Vein endothelial cell (primary cell): ENCODE data around the genes CBLB, TRAT1, GUCA1C and NECTIN3.

- CAGE, long polyA plus RNA = no peak
These were observed 77.7 kb downstream of the CBLB start for GRCh38 chr3:105790891-105791663.

DNA sequence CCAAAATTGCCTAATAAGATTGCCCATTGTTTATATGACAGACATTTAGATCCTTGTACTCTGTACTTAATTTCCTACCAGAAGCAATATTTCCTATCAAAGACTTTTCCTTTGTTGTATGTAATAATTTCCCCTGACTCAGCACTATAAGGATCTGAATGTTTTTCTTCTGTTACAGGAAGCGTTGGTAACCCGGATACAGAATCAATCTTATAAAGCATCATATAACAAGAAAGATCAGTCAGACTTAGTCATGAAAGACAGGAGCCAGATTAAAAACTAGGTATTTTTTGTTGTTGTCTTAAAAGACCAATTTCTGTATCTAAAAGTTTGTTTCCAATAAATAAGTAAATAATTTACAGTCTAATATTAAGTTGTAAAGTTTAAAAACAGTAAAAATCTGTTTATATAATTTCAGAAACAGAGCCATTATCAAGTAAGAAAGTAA, 38.5 kb downstream of the CBLB start:
- CAGE, long polyA plus RNA = no peak

GRCh38 chr3:105868673-105869337, at the start of gene CBLB:
CBLB (minus strand) TSS chr3:105869012.
- CAGE, long polyA plus RNA = no peak

GRCh38 chr3:105907055-105907414, 38.2 kb upstream of the CBLB start:
- CAGE, long polyA plus RNA = no peak

DNA sequence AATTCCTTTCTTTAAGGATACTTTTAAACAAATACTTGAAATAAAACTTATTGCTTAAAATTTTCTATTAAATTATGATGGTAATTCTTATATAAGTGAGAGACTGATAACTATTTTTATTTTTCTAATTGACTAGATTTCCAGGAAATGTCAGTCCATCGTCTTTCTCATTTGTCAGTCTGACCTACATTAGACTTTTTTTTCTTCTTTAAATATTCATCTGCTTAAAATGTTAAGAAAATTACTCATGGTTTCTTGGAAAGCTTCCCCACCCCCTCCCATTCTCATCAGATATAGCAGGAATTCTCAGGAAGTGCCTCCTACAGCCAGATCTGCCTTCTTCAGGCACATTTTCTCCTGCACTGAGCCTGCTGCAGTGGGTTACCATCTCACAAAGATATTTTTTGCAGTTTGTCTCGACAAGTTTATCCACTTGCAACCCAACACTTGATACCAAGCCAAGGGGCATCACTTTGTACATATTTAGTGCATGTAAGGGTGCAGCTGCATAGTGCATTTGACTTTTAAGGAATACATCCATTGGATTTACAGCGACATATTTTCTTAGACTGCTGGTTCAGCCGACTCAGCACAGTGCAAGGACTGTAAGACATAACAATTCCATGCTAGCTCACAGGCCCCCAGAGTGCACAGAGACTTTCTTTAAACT, 262.0 kb upstream of the CBLB start:
- CAGE, long polyA plus RNA = no peak

DNA sequence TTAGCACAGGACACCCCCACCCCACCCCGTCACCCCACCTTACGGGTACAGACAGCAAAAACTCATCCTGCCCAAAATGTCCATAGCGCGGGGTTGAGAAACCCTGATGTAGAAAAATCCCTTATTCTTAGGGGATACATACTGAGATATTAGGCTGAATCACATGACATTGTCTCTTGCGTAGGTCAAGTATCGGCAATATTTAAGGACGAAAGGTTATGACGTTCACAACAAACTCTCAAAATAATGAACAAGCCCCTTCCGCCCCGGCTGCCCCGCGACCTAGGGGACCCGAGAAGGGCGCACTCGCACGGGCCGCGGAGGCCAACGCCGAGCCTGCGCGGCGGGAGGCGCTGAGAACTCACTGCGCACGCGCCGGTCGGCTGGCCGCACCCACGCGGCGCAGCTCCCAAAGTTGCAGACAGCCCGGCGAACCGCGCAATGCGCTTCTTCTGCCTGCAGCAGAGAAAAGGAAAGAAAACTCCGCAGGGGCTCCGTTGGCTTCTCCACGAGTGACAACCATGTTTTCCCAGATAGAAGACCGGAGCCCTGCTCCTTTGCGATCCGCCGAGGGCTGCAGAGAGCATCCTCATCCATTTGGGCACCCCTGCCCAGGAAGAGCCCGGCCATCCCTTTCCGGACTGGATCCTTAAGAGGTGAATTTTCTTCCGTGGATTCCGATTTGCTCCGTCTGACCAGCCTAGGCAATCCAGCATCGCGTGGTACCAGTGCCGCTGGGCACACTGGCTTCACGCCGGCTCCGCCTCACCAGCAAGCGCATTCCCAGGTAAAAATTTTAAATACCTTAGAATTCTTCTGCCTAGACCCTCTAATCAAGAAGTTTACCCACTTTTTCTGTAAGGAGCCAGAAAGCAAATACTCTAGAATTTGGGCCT, 136.7 kb upstream of the CCDC54 start:
- CAGE, long polyA plus RNA = start-site peak on the plus strand centred at position 407 of the sequence, 36 bp wide, 46 and 54 reads in 2 replicates

GRCh38 chr3:107421067-107421499, 43.8 kb downstream of the CCDC54 start:
- CAGE, long polyA plus RNA = no peak

- CAGE, long polyA plus RNA = no peak
These were observed 52.1 kb downstream of the CCDC54 start for GRCh38 chr3:107429328-107429659.

GRCh38 chr3:107970032-107970824, 120.6 kb downstream of the CD47 start:
- CAGE, long polyA plus RNA = no peak

DNA sequence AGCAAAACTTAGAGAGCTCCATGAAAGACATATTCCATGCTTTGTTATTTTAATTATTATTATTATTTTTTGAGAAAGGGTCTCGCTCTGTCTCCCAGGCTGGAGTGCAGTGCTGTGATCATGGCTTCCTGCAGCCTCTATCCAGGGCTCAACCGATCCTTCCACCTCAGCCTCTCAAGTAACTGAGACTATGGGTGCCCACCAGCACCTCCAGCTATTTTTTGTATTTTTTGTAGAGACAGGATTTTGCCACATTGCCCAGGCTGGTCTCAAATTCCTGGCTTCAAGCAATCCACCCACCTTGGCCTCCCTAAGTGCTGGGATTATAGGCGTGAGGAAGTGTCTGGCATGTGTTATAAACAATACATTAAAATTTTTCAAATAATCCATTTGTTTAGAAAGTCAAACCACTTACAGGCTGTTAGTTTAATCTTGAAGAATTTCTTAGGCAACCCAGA, 49.8 kb downstream of the CD47 start:
- CAGE, long polyA plus RNA = no peak

DNA sequence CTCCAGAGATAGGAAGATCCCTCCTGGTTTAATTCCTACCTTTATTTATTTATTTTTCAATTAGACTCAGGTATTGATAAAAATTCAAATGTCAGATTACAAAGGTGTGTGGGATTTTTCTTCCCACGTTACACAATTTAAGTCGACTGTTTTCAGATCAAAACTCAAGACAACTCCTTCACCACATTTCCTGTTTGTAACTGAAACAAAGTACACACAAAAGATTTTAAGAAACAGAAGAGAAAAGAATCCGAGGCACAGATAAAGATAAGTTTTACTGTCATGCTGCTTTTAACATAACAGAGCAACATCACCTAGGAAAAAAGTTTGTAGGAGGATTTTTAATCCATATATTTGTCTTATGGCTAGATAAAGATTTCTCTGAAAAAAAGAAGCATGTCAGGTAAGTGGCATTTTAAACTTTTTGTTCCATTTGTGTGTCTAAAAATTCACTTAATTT, at the start of gene TRAT1:
TRAT1 (plus strand) TSS at position 255 of the 460 bp plus-strand sequence.
- CAGE, long polyA plus RNA = no peak

DNA sequence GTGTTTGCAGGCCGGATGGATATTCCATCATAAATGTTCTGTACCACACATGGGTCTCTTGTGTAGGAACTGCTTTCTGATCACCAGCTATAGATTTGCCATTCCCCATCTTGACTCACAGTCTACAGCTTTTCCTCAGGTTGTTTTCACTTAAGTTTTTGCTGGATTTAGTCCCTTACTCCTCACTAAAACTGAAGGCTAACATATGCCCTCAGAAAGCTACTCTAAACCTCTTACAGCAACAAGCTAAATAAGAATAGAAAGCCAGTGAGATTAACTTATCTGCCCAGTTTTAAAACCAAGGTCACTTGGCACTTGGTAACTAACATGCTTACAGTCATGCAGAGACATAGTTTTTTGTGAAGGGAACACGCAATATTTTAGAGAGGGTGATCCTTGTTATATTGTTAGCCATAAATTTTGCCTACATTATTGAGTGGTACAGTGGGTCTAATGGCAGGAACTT, at the start of gene GUCA1C:
GUCA1C (minus strand) TSS at position 226 of the 466 bp plus-strand sequence.
- CAGE, long polyA plus RNA = no peak

- CAGE, long polyA plus RNA = no peak
These were observed 52.6 kb upstream of the NECTIN3 start for GRCh38 chr3:111019061-111019424.

GRCh38 chr3:111071466-111072221, at the start of gene NECTIN3:
NECTIN3 (plus strand) TSS chr3:111071816.
- CAGE, long polyA plus RNA = no peak

DNA sequence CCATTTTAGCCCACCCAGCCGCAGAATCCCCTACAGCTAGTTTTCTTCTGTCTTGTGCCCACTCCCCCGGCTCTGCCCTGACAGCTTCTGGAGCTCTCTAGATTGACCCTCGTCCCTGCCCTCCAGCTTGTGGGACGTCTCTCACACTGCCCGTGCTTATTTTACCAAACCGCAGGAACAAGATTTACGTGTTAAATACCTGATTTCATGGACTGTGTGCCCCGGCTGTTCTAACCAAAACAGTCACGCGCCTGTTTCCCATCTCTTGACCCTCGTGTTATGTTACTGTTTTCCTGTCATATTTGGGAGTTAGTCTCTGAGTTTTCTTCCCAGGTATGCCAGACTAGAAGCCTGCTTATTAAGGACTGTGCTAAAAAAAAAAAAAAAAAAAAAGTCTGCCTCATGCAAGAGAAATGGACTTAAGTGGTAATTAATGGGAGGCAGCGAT, 1.1 kb downstream of the NECTIN3 start:
- CAGE, long polyA plus RNA = no peak

- CAGE, long polyA plus RNA = no peak
These were observed 1.6 kb downstream of the NECTIN3 start for GRCh38 chr3:111073103-111073638.

GRCh38 chr3:111321894-111322253, 220.1 kb upstream of the CD96 start:
- CAGE, long polyA plus RNA = no peak

DNA sequence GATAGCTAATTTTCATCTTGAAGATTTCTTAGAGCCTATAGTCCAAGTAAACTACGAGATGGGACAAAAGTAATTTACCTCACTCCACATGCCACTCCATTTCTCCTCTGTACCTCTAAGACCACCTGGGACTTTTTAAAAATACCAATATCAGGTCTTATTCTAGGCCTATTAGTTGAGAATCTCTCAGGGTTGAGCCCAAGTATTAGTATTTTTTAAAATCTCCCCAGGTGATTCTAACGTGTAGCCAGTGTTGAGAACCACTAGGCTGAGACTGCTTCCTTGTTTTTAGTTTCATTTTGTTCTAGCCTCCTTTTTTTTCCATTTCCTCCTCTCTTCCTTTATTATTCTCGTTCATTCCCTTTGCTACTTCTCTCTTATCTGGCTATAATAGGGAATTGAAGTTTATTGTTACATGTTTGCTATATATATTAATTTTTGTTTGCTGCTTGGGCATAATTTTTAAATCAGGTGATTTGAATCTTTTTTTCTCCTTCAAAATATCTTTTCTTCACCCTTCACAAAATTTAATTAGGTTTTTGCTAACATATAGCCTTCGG, 217.8 kb upstream of the CD96 start:
- CAGE, long polyA plus RNA = no peak

GRCh38 chr3:111561795-111562310, 19.9 kb downstream of the CD96 start:
- CAGE, long polyA plus RNA = no peak

DNA sequence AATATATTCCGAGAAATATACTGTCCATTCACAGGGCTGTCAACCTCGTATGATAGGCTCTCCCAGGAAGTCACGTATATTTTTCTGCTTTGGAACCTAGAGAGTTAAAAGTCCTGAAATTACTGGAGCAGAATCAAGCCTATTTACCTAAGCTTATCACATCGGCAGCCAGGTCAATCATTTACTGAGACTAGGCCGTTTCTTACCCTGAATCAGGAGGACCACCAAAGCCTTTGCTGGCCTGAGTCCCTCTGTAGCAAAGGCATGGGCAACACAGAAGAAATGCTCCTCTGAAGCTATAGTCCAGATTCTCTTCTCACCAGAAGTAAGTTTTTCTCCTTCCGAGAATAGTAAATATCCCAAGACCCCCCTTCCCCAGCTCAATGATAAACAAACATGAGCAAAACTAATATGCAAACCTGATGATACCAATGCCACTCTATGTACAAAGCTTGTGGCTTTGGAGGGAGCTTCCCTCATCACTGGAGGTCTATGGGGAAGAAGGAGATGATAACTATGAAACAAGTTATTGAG, 58.7 kb downstream of the PLCXD2 start:
- CAGE, long polyA plus RNA = no peak